Cardiac ventricle fibroblast (primary cell): Measurements from ENCODE around the genes ARHGEF2 and LAMTOR2.

DNA sequence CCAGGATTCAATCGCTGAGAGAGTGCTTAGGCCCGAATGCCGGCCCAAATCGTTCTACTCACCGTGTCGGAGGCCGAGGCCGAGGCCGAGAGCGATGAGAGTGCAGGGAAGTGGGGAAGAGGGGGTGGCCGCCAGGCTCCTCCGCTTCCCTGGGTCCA, 633 bp downstream of the ASH1L start:
- RAMPAGE, long total RNA, result no peak

GRCh38 chr1:155637079-155637477, 27.1 kb downstream of the MSTO1 start:
- RAMPAGE, long total RNA, result no peak

DNA sequence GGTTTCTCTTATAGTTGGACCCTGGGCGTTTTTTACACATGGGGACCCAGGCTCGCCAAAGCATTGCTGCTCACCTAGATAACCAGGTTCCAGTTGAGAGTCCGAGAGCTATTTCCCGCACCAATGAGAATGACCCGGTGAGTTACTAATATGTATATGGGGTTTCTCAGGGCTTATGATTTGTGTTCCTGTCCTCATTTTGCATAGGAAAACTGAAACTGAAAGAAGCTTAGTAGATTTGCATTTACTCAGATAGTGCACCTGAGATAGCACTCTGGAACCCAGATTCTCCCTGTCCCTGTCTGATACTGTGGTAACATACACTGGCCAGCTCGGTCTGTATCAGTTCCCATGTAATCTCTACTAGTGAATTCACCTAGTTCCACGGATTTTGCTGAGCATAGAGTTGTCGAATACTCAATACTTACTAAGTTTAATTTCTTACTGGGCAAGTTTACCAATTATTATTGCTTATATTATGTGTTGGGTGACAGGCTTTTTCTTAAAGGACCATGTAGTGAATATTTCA, 28.2 kb downstream of the DAP3 start:
- RAMPAGE, long total RNA, result no peak

DNA sequence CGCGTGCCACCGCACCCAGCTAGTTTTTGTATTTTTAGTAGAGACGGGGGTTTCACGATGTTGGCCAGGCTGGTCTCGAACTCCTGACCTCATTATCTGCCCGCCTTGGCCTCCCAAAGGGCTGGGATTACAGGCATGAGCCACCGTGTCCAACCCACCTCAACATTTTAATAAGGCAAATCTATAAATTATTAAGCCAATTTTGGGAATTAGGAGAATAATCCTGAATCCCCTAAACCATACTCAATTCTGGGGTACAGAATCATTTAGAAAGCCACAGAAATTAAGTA, 11.1 kb upstream of the RIT1 start:
- RAMPAGE, long total RNA, result no peak

DNA sequence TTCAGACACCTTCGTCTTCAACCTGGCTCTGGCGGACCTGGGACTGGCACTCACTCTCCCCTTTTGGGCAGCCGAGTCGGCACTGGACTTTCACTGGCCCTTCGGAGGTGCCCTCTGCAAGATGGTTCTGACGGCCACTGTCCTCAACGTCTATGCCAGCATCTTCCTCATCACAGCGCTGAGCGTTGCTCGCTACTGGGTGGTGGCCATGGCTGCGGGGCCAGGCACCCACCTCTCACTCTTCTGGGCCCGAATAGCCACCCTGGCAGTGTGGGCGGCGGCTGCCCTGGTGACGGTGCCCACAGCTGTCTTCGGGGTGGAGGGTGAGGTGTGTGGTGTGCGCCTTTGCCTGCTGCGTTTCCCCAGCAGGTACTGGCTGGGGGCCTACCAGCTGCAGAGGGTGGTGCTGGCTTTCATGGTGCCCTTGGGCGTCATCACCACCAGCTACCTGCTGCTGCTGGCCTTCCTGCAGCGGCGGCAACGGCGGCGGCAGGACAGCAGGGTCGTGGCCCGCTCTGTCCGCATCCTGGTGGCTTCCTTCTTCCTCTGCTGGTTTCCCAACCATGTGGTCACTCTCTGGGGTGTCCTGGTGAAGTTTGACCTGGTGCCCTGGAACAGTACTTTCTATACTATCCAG, 614 bp downstream of the RXFP4 start:
- RAMPAGE, long total RNA, result no peak

DNA sequence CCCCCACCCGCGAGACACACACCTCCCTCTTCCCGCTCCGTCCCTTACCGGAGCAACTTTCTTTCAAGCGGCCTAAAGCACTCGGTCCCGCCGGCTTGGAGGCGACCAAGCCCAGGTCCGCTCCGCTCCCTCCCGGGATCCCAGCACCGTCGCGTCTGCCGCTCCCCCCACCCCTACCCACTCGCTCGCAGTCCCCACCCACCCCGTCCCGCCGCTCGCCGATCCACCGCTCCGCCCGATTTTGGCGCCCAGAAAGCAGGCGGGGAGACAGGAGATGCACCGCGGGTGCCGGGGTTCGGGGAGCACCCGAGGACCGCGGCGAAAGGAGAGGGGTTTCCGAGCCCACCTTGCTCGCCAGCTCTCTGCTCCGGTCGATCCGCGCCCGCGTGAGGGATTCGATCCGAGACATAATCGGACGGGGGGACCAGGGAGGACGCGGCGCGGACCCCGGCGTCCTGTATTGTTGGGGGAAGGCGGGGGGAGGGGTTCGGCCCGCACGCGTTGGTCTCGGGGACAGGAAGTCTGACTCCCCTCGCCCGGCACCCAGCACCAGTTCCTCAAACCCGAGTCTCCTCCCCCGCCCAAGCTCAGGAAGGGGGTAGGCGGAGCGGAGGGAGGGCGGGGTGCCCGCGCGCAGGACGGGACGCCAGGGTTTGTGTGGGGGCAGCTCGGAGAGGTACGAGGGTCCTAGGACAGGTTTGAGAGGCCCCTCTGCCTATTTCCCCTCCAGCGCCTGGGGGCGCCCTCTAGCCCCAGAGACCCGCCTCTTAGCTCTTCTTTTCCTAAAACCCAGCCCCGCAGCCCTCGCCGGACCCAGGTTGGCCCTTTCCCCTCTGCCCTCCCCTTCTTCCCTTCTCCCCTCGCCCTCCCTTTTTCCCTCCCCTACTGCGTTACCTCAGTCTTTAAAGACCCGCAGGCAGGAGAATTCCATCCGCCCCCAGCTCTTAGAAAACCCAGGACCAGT, at the start of gene ARHGEF2:
ARHGEF2 (minus strand) TSS at position 529 of the 964 bp plus-strand sequence.
- RAMPAGE, long total RNA, result start-site peak on the minus strand centred at position 547 of the sequence, 102 bp wide, 92 and 8 reads in 2 replicates

DNA sequence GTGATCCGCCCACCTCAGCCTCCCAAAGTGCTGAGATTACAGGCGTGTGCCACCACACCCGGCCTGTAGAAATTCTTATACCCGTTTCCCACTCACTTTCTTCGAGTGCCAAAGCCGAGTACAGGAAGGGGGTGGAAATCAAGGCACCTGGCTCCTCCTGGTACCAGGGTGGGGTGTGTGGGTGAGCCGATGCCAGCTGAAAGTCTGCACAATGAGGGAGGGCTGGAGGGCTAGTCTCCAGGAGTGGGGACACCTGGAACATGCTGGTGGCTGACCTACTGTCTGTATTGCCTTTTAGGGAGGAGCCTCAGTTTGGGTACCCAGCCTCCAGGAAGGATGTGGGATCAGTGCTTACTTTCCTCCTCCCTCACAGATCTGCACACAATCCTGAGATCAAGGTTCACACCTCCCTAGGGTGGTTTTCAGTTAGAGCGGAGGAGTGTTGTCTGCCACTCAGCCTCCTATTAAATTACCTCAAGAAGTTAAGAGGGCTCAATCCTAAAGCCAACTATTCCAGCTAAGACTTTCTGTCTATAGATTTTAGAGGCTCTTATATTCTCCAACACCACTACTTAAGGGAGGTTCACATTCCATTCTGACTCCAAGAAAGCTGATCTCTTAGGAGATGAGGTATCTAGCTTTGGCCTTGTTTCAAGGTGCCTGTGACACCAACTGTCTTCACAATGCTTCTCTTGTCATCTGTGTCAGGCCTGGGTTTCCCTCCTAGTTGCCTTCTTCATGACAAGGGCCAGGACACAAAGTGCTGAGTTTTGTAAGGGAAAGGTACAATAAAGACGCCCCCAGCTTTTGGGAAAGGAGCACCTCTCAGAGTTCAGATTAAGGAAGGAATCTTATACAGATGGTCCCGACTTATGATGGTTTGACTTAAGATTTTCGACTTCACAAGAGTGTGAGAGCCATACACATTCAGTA, 15.8 kb downstream of the SSR2 start:
- RAMPAGE, long total RNA, result no peak

DNA sequence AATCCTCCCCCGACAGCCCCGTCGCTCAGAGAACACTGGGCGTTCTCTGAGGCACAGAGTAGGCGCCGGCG, 601 bp downstream of the UBQLN4 start:
- RAMPAGE, long total RNA, result no peak

DNA sequence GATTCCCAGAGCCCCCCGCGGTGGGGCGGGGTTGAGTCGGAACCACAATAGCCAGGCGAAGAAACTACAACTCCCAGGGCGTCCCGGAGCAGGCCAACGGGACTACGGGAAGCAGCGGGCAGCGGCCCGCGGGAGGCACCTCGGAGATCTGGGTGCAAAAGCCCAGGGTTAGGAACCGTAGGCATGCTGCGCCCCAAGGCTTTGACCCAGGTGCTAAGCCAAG, at the start of gene LAMTOR2:
LAMTOR2 (plus strand) TSS at position 76 of the 223 bp plus-strand sequence.
- RAMPAGE, long total RNA, result start-site peak on the plus strand centred at position 87 of the sequence, 129 bp wide, 737 and 93 reads in 2 replicates

GRCh38 chr1:156054930-156055580, 473 bp downstream of the LAMTOR2 start:
- RAMPAGE, long total RNA, result no peak

DNA sequence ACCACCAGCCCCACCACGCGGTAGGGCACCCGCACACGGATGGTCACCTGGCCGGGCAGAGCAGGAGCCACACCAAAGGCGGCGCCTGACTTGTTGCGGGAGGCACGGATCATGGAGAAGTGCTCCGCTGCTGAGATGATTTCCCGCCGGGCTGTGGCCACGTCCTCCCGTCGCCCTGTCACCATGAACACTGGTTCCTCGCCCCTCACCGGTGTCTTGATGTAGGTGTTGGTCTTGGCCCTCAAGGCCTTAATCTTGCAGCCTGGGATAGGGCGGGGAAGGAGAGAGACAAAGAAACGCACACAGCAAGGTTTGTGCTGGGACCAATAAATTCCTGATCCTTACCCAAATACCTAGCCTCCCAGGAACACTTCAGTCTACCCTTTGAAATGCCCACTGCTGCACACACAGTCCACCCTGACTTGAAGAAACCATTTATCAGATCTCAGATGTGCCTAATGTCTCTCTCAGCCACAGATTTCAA, 4.8 kb downstream of the MEX3A start:
- RAMPAGE, long total RNA, result no peak

- RAMPAGE, long total RNA, result no peak
These were observed 997 bp downstream of the MEX3A start for GRCh38 chr1:156081149-156081786.

GRCh38 chr1:156103474-156104692, 10.6 kb upstream of the LMNA start:
- RAMPAGE, long total RNA, result no peak

DNA sequence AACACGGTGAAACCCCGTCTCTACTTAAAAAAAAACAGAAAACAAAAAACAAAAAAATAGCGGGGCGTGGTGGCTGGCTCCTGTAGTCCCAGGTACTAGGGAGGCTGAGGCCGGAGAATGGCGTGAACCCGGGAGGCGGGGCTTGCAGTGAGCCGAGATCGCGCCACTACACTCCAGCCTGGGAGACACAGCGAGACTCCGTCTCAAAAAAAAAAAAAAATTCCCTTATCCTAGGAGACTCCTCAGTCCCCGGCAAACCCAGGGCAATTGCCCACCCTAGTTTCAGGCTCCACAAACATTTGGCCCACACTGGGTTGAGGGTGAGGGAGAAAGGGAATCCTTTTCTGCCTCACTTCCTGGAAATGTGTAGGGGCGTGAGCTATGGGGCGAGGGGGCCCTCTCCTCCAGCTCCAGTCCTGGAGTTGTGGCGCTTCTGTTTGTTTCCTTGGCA, 8.6 kb upstream of the LMNA start:
- RAMPAGE, long total RNA, result no peak

DNA sequence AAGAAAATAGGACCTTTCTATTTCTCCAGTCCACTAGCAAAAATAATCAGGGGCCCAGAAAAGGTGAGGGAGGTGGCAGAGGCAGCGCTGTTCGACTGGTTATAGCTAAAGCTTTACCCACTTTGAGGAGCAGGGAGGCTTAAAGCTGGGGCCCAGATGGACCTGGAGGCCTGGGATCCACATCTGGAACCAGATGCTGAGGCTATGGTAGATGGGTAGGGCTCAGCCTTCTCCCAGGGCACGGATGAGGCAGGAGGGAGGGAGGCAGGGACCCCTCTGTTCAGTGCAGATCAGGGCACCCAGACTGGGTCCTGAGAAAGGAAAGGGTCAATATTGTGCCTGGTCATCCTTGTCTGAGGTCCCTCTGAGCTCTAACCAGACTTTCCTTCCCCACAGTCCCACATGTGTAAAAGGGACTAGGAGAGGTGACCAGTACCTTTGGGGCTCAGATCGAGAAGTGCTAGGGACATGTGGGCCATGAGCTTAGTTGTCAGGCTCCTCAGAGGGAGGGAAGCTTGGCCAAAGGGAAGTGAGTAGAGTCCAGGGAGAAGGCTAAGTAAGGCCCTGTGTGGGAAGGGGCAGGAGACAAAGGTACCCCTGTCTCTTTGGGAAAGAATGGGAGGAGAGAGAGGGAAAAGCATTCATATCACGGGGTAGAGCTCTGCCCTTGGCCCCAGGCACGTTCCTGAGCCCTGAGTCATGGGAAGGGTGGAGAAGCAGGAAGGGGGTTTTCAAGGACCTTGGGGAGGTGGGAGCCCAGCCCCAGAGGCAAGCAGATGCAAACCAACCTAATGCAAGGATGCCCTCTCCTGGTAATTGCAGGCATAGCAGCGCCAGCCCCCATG, 15.4 kb downstream of the LMNA start:
- RAMPAGE, long total RNA, result no peak

GRCh38 chr1:156133914-156134694, 19.3 kb upstream of the SEMA4A start:
- RAMPAGE, long total RNA, result no peak

DNA sequence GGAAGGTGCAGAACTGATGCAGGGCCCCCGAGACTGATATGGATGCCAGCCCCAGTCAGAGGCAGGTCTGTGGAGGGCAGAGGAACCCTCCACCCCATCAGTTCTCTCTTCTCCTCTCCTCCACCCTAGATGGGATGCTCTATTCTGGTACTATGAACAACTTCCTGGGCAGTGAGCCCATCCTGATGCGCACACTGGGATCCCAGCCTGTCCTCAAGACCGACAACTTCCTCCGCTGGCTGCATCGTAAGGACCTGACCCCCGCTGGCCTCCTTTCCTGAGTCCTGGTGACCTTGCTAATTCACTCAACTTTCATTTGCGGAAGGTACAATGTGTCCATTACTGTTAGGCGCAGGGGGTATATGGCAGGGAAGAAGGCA, 6.9 kb downstream of the SEMA4A start:
- RAMPAGE, long total RNA, result no peak

DNA sequence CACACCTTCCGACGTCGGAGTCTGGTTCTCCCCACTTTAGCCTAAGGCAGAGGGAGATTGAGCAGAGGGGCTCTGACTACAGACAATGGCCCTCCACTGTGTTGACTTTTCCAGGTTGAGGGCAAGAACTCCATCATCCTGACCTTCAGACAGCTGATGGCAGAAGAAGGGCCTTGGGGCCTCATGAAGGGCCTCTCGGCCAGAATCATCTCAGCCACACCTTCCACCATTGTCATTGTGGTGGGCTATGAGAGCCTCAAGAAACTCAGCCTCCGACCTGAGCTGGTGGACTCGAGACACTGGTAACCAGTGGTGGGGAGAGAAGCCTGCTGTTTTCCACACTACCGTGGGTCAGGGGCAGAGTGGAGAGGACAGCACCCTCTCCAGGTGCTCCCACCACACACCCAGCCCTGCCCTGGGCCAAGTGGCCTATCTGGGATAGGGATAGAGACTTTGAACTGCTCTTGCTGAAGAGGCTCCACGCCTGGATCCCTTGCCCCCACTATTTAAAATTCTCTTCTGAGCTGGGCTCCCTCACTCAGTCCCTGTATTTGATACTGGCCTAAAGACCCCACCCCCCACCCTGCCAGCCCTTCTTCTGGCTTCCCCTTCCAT, 2.6 kb upstream of the PMF1 start:
- RAMPAGE, long total RNA, result no peak

- RAMPAGE, long total RNA, result no peak
These were observed 1.1 kb upstream of the PMF1 start for GRCh38 chr1:156211531-156212241.

- RAMPAGE, long total RNA, result no peak
These were observed 1.5 kb downstream of the SMG5 start for GRCh38 chr1:156281051-156281675.